Aortic smooth muscle cell (primary cell): Measurements from ENCODE around the gene ANKRD20A1.

DNA sequence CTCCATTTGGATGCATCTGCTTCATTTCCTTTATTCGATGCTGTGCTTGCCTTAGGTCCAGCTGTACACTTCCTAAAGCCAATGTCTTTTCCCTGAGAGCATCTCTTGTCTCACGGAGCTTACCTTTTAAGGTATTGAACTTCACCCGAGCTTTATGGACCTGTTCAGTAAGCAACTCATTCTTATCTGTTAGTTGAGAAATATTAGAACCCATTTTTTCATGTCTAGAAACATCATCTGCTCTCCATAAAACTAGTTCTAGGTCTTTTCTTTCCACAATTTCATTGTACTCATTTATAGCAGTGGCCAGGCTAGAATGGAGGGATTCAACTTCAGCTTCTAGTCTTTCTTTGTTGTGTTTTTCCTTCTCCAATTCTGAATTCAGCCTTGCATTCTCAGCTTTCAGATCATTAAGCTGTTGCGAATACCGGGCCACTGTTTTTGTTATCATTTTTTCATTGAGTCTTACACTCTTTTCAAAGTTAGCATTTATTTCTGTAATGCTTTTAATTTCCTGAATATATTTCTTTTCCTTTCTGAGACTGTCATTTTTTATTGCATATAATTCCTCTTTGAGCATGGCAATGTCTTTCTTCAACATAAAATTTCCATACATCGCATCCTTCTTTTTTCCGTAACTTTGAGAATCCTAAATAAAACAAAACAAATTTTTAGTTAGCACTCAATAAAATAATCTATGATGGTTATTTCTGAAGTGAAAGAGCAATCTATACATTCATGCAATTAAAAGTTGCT lies 24.5 kb downstream of the ANKRD18A start:
- RRBS = no CpG with 5 or more reads among the region's 7 CpGs

DNA sequence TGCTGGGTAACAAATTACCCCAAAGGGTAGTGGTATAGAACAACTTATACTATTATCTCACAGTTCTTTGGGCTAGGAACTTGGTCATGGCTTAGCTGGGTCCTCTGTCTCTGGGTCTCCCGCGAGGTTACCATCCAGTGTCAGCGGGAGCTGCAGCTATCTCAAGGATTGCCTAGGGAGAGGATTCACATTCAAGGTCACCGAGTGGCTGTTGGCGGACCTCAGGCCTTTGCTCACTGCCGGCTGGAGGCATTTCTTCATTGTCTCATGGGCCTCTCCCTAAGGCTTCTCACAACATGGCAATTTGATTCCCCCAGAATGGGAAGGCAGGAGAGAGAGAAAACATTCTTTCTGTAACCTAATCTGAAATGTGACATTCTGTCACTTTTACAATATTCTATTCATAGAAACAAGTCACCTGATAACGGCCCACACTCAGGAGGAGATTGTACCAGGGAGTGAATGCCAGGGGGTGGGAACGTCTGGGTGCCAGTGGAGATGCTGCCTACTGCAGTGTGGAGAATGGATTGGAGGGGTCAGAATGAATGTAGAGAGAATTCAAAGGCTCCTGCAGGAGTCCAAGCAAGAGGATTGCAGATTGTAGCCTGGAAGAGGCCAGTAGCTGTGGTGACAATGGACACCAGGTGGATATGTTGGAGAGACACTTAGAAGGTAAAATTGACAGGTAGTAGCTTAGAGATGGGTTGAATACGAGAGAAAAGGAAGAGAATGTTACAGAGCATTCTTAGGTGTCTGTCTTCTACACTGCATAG lies 29.5 kb upstream of the ANKRD18A start:
- RRBS = no CpG with 5 or more reads among the region's 9 CpGs

DNA sequence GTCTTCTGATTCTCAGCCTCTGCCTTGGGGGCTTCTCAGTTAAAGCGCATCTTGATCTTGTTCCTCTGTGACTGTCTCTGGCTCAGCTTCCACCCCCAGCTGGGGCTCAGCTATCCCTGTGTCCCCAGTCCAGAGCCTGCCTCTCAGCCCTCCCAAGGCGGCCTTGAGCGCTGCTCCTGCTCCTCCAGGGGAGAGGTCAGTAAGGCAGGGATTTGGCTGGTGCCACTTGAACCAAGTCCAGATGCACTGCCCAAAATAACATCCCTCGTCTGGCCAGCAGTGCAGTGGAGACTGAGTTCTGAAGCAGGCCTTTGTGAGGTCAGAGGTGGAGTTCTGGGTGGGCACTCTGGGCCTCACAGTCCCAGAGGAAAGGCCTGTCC lies 629.8 kb downstream of the FOXD4L6 start:
- RRBS = no CpG with 5 or more reads among the region's 4 CpGs

GRCh38 chr9:40578904-40579497 lies 549.5 kb downstream of the FOXD4L6 start:
- RRBS = no CpG with 5 or more reads among the region's 15 CpGs

- RRBS = no CpG with 5 or more reads among the region's 6 CpGs
These were observed 135.3 kb downstream of the FOXD4L6 start for GRCh38 chr9:40993163-40993613.

- RRBS = no CpG with 5 or more reads among the region's 5 CpGs
These were observed 63.9 kb downstream of the FOXD4L6 start for GRCh38 chr9:41064595-41064924.

DNA sequence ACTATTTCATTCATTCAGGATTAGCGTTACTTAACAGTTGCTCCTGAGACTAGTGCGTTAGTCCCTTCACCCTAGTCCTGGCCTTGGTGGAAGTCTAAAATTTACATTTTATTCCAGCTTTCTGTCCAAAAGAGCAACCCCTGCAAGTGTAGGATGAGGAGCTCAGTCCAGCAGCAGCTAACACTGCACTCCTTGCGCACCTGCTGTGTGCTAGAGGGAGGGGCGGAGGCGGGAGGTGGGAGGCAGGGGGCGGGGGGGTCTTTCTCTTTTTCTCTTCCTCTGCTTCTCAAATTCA lies 609 bp upstream of the CNTNAP3B start:
- RRBS = no CpG with 5 or more reads among the region's 6 CpGs

- RRBS = no CpG with 5 or more reads among the region's 15 CpGs
These were observed 943.7 kb downstream of the SPATA31A6 start for GRCh38 chr9:43126886-43127797.

- RRBS = no CpG with 5 or more reads among the region's 9 CpGs
These were observed 365.2 kb downstream of the SPATA31A7 start for GRCh38 chr9:61555059-61555345.

- RRBS = no CpG with 5 or more reads among the region's 30 CpGs
These were observed 1609.1 kb downstream of the SPATA31A7 start for GRCh38 chr9:62798686-62799680.

- RRBS = no CpG with 5 or more reads among the region's 1 CpG
These were observed 1673.5 kb downstream of the SPATA31A7 start for GRCh38 chr9:62863385-62863627.

DNA sequence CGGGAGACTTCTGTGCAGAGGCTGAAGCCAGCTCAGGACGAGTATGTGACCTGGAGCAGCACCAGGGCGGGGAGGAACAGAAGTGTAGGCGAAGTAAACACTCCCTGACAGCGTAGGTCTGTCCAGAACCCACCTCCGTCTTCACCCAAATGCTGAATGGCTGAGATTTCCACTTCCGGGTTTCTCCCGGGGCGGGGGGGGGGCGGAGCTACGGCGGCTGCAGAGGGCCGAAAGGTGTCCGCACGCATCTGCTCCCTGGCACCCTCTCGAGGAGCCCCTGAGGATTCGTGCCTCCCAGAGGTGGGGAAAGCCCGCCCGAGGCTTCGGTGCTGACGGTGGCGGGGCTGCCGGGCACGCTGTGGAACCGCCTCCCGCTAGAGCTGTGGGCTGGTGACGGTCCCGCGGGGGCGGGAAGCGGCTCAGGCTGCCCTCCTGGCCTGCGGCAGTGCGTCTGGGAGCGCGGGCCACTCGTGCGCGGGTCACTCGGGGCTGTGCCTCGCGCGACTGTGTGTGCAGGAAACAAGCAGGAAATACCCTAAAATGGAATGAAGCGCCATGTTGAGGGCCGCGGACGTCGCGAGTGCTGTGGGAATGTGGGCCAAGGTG lies 1425.4 kb downstream of the FOXD4L5 start:
- RRBS = no CpG with 5 or more reads among the region's 48 CpGs

DNA sequence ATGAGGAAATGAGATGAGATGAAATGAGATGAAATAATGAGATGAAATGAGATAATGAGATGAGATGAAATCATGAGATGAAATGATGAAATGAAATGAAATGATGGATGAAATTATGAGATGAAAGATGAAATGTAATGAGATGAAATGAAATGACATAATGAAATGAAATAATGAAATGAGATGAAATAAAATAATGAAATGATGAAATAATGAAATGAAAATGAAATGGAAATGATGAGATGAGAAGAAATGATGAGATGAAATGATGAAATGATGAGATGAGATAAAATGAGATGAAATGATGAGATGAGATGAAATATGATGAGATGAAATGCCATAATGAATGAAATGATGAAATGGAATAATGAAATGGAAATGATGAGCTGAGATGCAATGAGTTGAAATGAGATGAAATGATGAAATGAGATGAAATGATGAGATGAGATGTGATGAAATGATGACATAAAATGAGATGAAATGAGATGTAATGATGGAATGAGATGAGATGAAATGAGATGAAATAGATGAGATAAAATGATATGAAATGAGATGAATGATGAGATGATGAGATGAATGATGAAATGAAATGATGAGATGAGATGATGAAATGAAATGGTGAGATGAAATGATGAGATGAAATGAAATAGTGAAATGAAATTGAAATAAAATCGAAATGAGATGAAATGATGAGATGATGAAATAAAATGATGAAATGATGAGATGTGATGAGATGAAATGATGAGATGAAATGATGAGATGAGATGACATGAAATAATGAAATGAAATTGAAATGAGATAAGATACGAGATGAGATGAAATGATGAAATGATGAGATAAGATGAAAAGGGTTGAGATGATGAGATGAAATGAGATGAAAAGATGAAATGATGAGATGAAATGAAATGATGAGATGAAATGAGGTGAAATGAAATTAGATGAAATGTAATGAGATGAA lies 77.7 kb downstream of the FOXD4L5 start:
- RRBS = no CpG with 5 or more reads among the region's 2 CpGs

GRCh38 chr9:65811244-65811874 lies 74.4 kb downstream of the FOXD4L4 start:
- RRBS = no CpG with 5 or more reads among the region's 2 CpGs

GRCh38 chr9:67726254-67726430 lies 132.6 kb upstream of the ANKRD20A1 start:
- RRBS = no CpG with 5 or more reads among the region's 11 CpGs

DNA sequence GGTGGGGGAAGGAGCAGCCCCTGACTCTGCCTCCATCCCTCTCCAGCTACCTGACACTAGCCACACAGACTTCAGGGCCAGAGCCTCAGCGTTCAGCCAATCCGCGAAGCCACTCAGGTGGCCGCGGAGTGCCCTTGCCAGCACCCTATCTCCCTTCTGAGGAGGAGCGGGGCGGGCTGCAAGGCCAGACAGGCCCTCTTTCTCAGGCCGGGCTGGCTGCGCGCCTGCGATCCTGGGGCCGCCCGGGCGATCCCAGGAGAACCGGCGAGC lies at the start of gene ANKRD20A1:
Gene ANKRD20A1, plus strand, starts transcription at position 196 of the 270 bp plus-strand sequence.
- RRBS = no CpG with 5 or more reads among the region's 16 CpGs

- RRBS = no CpG with 5 or more reads among the region's 10 CpGs
These were observed 19.5 kb upstream of the TMEM252 start for GRCh38 chr9:68560146-68560530.

DNA sequence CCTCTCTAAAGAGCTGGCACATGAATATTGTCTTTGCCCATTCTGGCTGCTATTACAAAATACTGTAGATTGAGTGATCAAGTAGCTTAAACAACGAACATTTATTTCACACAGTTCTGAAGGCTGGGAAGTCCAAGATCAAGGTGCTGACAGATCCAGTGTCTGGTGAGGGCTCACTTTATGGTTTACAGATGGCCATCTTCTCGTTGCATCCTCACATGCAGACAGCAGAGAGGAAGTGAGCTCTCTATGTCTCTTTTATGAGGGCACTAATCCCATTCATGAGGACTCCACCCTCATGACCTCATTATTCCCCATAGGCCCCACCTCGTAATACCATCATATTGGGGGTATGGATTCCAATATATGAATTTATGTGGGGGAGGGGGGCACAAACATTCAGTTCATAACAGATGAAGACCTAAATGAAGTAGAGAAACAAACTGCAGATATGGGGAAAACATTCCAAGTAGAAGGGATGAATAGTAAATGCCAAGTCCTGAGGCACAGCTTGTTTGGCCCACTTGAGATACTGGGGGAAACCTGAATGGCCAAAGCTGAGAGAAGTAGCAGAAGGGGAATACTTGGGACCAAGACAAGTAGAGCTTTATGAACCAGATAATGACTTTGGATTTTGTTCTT lies 23.2 kb downstream of the PIP5K1B start:
- RRBS = no CpG with 5 or more reads among the region's 3 CpGs

DNA sequence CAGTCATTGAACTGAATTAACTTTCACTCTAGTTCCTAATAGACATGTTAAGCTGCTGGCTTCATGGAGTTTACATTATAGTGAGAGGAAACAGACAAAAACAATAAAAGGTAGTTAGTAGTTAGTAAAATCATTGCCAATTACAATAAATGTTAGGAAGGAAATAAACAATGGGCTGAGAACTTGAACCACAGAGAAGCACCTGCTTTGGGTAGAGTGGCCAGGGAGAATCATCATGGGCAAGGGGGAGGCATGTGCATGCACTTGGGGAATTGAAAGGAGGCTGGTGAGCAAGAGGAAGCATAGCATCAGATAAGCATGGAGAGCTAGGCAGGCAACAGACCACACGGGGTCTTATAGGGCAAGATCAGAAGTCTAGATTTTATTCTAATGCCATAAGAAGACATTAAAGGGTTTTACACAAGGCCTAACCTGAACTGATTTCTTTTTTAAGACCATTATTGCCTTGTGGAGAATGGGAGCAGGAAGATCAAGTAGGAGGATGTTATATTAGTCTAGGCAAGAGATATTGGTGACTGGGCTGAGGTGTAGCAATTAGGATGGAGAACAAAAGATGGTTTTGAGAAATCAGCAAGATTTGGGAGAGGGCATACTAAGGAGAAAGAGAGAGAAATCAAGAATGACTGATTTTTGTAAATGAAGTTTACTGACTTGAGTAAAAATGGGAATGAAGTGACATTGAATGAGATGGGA lies 18.6 kb downstream of the PABIR1 start:
- RRBS = no CpG with 5 or more reads among the region's 1 CpG

GRCh38 chr9:68979456-68980331 lies 34.2 kb downstream of the PRKACG start:
- RRBS = no CpG with 5 or more reads among the region's 11 CpGs